M059J (cell line): ENCODE results near the gene CSNK1A1.

GRCh38 chr5:148098861-148099509 is 35.2 kb downstream of the SPINK5 start:
- RAMPAGE, long total RNA, result no peak

DNA sequence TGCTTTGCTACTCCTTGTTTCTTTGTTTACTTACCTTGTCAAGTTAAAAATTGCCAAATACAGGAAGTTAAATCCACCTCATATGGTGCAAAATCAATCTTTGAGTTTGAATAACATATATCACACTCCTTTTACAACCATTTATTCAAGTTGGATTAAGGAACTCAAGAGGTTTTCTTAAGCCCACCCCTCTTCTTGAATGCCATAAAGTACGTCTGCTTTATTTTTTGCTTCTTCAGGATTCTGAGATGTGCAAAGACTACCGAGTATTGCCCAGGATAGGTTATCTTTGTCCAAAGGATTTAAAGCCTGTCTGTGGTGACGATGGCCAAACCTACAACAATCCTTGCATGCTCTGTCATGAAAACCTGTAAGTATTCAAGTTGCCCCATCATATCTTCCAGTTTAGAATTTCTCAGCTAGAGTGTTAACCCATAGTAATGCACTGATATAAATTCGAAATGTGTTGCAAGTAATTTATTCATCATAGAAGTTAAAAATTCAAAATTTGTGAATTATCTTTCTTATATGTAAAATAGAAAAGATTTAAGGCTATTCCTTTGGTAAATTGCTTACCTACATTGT is 37.2 kb upstream of the SPINK14 start:
- RAMPAGE, long total RNA, result no peak

GRCh38 chr5:148319846-148320994 is 8.0 kb downstream of the SPINK7 start:
- RAMPAGE, long total RNA, result no peak

DNA sequence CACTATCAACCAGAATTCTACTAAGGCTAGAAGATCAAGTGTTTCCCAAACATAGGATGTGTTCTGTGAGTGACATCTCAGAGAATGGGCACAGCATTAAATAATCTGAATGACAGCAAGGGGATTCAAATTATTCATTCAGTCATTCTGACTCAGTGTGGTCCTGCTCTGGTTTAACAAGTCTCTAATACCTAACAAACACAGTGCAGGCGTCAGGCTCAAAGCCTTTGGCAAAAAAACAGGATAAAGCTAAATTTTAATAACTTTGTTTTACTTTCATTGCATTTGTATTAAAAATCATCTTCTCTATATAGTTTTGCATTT is 104.4 kb downstream of the FBXO38 start:
- RAMPAGE, long total RNA, result no peak

- RAMPAGE, long total RNA, result no peak
Observed at GRCh38 chr5:148828196-148829123, 2.0 kb downstream of the ADRB2 start.

- RAMPAGE, long total RNA, result no peak
Observed at GRCh38 chr5:148858442-148859312, 32.3 kb downstream of the ADRB2 start.

- RAMPAGE, long total RNA, result no peak
Observed at GRCh38 chr5:149135391-149135839, 5.9 kb upstream of the ABLIM3 start.

GRCh38 chr5:149144650-149145136 is 3.4 kb downstream of the ABLIM3 start:
- RAMPAGE, long total RNA, result no peak

DNA sequence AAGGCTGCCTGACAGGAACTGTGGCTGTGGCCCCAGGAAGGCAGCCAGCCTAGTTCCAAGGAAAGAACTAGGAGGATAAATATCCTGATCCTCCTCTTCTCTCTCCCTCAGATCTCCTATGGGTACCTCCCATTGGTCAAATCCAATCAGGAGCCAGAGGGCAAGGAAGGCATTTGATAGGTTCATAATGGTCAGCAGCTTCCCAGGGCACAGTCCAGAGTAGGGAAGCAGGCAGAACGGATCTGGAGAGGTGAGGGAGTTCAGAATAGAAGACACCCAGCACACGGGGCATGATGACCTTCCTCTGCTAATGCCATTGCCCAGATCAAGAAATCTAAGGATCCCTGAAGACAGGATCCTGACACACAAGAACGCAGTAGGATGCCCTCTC is 8.6 kb downstream of the ABLIM3 start:
- RAMPAGE, long total RNA, result no peak

DNA sequence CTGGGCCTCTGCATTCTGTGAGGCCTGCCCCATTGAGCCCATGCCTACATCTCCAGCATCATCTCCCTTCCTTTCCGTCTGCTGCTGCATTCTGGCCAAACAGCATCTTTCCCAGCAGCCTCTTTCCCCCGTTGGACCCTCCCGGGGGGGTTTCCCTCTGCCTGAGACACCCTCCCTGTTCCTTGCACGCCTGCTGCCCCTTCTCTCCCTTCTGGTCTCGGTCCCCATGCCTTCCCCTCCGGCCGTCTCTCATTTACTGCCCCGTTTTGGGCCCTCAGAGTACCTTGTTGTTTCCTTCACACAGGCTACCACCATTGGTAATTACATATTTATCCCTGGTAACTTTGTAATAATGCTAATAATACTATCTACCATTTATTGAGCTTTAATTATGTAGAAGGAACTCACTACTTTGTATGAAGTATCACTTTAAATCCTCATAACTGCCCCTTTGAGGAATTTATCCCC is 64.5 kb upstream of the AFAP1L1 start:
- RAMPAGE, long total RNA, result no peak

DNA sequence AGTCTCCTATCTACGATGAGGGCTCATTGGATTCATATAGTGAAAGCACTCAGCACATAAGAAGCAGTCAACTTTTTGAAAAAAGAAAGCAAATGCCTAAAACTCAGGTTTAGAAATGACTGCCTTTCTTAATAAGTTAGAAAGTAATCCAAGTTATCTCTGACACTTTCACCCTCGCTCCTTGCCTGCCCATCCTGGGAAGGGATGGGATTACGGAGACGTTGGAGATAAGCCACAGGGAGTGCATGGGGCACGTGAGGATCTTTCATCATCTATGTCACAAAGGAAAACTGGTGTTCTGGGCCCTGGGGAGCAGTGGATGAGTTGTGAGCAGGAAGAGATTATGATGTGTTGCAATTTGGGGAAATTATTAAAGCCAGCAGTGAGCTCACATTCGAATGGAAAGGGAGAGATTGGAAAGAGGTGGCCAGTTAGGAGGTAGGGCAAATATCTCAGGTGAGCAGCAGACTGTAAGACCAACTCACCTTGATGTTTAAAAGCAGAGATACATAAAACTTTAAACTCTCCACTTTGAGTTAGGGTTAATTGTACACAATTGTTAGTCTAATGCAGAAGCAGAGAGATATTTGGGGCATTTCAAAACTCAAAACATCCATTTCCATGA is 12.9 kb downstream of the AFAP1L1 start:
- RAMPAGE, long total RNA, result no peak

DNA sequence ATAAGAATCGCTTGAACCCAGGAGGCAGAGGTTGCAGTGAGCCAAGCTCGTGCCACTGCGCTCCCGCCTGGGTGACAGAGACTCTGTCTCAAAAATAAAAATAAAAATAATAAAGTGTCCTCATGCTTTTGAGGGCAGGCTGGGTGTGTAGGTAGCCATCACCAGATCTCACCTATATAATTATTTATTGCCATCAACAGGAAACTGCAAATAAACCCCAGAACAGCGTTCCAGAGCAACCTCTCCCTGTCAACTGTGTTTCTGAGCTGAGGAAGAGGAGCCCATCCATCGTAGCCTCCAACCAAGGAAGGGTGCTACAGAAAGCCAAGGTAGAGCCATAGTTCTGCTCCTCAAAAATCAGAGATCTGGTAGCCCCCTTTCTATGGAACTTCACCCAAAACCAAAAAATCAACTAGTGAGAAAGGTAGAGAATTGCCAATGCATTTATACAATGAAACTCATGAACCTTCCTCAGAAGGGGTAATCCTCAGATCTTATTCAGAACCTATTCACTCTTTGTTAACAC is 9.8 kb upstream of the GRPEL2 start:
- RAMPAGE, long total RNA, result no peak

GRCh38 chr5:149345828-149346532 is 681 bp downstream of the GRPEL2 start:
- RAMPAGE, long total RNA, result no peak

DNA sequence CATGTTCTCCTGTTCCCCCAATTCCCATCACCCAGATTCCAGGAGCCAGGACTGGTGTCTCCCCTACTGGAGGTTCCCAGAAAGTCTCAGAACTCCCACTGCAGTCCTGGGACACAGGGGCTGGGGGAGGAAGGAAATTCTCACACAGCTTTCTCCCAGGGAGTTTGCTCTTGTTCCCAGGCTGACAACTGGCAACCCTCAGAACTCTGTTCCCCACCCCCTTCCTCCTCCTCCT is 27.1 kb upstream of the IL17B start:
- RAMPAGE, long total RNA, result no peak

DNA sequence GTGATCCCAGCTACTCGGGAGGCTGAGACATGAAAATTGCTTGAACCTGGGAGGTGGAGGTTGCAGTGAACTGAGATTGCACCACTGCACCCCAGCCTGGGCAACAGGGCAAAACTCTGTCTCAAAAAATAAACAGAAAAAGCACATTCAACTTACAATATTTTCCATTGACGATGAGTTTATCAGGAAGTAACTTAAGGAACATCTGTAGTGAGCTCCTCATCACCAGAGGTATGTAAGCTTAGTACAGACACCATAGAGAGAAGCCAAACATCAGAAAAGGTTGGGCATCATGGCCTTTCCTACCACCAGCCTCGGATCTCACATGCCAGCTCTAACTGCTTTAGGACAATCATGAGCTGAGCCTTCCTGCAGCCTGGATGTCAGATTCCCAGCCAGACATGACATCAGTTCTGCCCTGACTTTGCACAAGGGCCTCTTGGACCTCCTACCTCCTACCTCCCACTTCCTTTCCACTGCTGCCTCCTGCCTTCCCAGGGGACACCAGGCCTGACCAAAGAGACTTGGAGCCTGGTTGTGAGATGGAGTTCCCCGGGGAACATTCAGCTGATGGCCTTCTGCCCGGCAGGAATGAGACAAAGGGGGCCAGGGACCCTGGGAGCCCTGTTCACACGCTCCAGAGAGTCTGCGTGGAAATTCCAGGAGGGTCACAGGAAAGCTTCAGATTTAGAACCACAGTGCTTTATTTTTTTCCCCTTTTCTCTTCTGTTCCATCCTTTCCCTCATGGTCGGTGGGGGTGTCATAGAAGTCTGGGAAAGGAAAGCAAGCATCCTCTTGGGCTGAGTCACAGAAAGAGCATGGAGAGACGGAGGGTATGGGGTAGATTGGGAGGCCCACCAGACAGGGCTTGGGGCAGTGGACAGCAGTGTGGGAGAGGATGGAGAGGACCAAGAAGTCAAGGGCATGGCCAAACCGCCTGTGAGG is 35.3 kb upstream of the IL17B start:
- RAMPAGE, long total RNA, result no peak

DNA sequence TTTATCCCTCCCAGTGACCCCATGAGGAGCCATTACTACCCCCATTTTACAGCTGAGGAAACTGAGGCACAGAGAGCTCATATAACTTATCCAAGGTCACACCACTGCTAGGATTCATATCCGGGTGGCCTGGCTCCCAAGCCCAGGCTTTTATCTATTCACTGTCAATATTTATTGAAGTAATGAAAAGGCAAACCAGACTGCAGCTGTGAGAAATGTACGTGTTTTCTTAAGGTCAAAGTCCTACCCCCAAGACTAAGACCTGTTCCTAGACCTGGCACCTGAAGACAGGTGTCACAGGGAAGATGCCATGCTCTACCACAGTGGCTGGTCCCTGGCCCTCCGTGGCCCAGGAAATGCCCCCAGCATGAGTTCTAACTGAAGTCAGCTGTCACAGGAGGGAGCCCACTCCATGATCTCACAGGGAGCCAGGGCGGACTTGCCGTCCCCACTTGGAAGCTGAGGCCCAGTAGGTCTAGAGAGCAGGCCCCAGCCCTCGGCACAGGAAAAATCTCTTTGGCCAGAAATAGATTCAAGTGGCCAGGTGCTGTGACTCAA is 74.7 kb upstream of the IL17B start:
- RAMPAGE, long total RNA, result no peak

- RAMPAGE, long total RNA, result start-site peak on the minus strand at chr5:149551371-149551445, 96 and 29 reads in 2 replicates
Observed at GRCh38 chr5:149551260-149552065, at the start of gene CSNK1A1. CSNK1A1 (minus strand) TSS chr5:149551439.

- RAMPAGE, long total RNA, result no peak
Observed at GRCh38 chr5:149617910-149618426, 36.7 kb downstream of the ARHGEF37 start.

- RAMPAGE, long total RNA, result no peak
Observed at GRCh38 chr5:149623817-149624319, 42.6 kb downstream of the ARHGEF37 start.

DNA sequence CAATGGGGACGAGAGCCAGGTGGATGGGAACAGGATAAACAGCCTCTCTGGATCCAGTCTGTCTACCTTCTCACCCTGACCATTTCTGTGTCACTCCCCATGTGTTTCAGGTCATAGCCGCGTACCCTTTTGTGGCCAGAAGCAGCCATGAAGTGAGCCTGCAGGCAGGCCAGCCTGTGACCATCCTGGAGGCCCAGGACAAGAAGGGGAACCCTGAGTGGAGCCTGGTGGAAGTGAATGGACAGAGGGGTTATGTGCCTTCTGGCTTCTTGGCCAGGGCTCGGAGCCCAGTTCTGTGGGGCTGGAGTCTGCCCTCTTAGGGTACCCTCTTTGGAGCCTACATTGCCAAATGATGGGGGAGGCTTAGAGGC is 50.6 kb downstream of the ARHGEF37 start:
- RAMPAGE, long total RNA, result no peak